Subcutaneous preadipocyte (primary cell): ENCODE measurements around a stretch of chr10.

GRCh38 chr10:79222854-79224194 lies 123.9 kb upstream of the PPIF start:
- CAGE, long polyA plus RNA: no peak

DNA sequence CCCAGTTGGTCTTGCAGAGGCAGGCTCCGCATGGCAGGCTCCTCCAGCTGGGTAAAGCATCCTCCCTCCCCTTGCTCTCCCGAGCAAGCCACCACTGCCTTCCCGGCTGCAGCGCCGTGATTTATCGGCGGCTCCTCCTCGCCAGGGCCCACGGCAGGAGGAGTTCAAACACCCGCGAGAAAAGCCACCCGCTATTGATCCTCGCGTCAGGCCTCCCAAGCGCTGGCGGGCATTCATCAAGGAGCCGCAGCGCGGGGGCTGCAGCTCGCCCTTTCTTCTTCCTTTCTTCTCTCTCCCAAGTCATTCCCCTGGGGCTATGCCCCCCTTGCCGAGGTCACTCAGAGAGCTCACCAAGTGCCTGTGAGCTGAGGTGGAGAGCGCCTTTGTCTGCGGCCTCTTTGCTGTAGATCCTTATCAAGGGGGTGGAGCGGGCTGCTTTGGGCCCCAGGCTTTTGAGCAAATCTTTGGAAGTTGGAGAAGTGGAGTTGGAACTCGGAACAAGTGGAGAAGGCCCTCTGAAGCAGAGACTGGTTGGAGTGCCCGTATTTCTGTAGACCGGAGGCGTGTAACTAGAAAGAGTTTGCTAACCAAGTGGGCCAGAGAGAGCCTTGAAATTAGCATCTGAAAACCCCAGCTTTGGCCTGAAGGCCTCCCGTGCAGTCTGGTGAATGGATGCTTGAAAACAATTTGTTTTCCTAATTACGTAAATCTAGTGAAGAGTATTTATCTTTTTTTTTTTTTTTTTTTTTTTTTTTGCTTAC lies 107.2 kb upstream of the PPIF start:
- CAGE, long polyA plus RNA: no peak

DNA sequence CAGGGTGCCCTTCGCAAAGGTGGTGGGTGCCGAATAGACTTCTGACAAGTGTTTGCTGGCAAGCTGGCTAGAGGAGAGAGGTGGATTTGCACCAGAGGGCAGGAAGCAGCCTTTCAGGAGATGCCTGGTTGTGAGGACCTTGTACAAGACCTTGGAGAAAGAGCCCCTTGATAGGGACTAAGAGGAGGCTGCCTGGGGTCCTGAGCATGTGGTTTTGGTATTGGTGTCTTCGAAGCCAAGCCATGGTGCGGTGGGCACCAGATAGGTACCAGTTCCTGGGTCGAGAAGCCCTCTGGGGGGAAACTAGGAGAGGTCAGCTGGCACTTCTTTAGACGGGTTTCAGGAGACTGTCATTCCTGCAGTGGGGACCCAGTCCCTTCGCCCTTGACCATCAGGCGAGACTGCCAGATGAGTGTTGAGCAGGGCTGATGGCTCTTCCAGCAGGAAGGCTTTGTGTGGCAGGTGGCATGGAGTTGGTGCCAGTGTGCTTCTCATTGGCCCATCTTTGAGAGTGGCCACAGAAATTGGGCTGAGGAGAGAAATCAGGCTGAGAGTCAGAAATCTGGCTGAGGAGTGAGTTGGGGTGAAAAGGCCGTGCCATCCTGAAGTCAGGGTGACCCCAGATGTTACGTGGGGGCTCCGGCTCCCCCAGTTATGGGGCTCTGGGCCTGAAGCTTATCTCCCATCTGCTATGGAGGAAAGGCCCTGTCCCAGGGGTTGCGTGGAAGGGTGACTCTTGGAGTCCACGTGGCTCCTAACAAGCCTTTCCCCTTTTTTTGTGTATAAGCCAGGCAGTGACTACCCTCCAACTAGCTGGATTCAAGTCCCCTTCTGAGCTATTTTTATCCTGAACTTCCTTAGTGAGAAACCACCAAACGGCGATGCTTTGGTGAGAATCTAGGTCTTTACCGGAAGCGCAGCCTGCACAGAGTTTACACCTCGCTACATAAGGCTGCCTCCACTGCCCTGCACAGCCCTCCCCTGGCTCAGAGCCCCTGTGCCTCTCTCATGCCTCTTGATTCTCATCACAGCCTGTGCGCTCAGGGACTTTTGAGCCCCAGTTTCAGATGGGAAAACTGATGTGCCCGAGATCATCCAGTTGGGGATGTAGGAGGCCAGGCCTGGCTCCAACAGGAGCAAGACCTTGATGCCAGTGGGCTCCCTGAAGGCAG lies 102.7 kb upstream of the PPIF start:
- CAGE, long polyA plus RNA: no peak

DNA sequence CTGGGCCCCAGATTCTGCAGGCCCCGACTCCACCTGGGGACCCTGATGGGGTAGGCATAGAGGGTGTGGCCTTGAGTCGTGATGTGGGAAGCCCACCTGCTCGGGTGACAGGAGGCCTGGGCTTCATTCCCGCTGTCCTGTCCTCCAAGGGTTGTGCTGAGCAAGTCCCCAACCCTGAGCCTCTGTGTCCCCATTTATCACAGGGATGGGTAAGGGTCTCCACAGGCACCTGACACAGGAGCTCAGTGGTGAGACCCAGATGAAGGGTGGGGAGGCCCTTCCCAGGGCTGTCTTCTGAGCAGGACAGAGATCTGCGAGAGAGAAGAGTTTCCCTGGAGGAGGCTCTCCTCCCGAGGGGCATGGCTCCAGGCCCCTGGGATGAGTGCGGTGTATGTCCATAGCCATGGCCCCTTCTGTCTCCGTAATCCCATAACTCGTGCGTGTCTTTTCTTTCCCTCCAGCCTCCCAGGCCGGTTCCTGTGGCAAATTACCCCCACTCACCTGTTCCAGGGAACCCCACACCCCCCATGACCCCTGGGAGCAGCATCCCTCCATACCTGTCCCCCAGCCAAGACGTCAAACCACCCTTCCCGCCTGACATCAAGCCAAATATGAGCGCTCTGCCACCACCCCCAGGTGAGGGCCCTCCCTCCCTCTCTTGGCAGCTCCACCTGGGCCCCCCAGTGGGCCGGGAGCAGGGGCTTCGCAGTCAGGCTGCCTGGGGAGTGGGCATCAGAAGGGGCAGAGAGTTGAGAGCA lies 49.1 kb upstream of the PPIF start:
- CAGE, long polyA plus RNA: no peak

GRCh38 chr10:79322342-79323187 lies 24.7 kb upstream of the PPIF start:
- CAGE, long polyA plus RNA: no peak

GRCh38 chr10:79381622-79382308 lies 34.5 kb downstream of the PPIF start:
- CAGE, long polyA plus RNA: no peak

DNA sequence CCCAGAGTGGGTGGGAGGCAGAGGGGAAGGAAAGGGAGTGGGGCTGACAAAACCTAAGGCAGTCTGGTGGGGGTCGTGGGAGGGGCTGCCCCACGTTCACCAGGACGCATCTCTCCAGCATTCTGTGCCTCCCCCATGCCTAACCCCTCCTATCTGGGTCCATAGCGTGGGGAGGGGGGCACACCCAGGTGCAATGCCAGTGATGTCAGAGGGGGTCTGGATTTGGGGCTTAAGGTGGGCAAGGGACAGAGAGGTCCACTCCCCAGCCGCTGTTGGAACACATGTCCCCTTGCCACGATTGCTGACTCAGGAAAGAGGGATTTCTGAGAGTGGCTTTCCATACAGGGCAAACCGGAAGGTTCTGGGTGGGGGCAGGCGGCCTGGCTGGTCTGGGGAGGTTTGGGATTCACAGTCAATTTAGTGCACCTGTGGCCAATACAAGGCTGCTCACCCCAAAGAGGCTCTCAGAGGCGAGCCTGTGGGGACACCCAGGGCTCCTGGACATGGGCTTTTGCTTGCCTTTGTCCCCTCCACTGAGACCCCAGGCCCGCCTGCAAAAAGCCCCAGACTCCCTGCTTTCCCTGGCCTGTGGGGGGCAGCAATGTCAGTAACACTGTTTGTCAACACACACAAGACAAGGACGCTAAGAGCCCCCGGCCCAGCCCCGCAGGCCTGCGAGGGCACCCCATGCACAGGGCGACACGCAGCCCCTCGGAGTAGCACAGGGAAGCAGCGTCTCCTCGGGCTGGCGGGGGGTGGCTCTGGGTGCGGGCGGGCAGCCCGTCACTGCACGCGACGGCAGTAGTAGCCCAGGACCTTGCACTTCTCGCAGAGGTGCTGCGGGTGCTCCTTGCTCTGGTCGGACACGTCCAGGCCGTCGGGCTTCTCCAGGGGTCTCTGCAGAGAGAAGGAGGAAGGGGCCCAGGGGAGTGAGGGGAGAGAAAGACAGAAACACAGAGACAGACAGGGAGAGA lies 38.6 kb downstream of the PPIF start:
- CAGE, long polyA plus RNA: no peak

GRCh38 chr10:79404129-79405090 lies 41.0 kb downstream of the ZCCHC24 start:
- CAGE, long polyA plus RNA: no peak

DNA sequence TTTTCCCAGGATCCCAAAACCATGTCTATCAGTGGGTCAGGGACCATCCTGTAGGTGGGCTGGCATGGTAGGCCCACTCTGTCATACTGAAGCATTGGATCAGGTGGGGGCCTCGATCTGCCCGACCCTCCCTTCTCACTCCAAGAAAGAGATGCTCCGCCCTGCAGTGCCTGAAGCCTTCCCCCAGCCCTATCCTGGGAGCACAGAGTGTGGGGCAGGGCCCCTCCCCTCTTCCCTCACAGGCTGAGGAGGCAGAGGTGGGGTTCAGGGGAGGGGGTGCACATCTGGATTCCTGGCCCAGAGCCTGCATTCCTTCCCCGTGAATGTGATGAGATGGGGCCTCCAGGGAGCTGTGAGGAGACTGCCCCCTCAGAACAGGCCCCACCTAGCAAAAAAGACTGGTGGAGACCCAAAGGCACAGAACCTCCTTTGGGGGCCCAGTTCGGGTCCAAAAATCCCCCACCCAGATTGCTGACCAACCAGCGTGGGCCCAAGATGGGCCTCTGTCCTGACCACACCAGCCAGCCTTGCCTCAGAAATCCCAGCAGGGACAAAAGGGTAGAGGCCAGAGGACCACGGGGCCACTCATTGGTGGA lies 13.5 kb downstream of the ZCCHC24 start:
- CAGE, long polyA plus RNA: no peak

DNA sequence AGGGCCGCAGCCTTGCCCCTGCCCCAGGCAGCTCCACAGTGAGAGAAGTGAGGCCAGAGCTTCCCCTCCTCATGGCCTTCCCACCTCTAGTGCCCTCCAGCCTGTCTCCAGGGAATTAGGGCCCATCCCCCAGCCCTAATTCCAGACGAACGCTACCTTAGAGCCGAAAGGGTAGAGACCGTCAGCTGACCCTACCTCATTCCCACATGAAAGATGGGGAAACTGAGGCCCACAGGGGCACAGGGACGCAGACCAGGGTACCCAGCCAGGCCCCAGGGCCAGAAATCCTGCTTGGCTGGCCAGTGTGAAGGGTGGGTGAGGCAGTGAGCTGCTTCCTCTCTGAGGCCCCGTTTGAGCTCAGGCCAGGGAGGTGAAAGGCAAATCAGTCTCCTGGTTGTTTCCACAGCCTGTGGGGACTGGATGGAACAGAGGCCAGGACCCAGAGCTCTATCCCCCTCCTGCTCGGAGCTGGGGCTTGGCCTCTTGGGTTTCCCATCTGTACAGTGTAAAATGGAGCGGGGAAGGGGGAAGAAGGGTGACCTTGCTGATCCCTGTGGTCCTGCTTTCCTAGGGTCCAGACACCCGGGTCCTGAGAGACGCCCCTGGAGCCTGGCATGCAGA lies 9.8 kb downstream of the ZCCHC24 start:
- CAGE, long polyA plus RNA: no peak

- CAGE, long polyA plus RNA: no peak
Observed at GRCh38 chr10:79444254-79445176, 909 bp downstream of the ZCCHC24 start.

DNA sequence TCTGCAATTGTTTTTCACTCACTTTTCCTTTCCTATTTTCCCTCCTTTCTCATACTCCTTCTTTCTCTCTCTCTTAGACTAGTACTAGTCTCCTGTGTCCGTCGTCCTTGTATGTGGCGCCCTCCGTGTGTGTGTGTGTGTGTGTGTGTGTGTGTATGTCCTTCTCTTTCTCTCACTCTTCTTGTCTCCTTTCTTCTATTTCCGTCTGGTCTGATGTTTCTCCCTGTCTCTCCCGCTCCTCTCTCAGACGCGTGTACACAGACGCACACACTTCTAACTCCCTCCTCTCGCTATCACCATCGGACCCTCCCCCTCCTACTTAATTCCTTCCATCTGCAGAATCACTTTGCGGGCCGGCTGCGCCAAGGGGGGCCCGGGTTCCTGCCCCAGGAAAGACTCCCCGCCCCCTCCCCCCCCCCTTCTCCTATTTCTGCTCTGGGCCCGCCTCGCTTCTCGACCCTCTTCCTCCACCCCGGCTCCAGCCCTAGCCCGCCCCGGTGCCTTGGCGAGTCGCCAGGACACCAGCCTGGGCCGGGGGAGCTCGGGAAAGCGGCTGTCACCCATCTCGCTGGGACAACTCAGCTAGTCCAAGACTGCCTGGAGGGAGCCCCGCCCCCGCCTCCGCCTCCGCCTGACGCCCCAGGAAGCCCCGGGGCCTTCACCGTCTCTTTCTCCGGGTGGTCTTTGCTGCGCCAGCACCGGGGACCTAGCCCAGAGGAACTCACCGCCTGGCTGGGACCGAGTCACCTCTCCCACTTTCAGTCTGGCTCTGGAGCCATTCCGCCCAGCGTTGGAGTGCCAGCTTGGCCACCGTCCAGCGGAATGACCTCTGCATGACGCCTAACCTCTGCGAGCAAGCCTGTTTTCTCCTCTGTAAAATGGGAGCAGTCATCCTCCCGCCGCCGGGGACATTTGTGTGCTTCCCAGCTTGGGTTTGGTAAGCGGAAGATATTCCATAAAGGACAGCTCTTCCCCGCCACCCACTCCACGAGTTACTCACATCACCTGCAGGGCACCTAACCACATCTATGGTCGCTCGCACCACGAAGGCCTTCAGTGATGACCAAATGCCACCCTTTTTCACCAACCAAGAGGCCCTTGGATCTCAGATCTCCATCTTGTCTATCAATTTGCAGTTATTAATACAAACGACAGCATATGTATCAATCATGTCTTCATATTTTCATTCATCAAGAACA lies 1.0 kb upstream of the ZCCHC24 start:
- CAGE, long polyA plus RNA: no peak

- CAGE, long polyA plus RNA: no peak
Observed at GRCh38 chr10:79472778-79473287, 27.4 kb upstream of the ZCCHC24 start.

DNA sequence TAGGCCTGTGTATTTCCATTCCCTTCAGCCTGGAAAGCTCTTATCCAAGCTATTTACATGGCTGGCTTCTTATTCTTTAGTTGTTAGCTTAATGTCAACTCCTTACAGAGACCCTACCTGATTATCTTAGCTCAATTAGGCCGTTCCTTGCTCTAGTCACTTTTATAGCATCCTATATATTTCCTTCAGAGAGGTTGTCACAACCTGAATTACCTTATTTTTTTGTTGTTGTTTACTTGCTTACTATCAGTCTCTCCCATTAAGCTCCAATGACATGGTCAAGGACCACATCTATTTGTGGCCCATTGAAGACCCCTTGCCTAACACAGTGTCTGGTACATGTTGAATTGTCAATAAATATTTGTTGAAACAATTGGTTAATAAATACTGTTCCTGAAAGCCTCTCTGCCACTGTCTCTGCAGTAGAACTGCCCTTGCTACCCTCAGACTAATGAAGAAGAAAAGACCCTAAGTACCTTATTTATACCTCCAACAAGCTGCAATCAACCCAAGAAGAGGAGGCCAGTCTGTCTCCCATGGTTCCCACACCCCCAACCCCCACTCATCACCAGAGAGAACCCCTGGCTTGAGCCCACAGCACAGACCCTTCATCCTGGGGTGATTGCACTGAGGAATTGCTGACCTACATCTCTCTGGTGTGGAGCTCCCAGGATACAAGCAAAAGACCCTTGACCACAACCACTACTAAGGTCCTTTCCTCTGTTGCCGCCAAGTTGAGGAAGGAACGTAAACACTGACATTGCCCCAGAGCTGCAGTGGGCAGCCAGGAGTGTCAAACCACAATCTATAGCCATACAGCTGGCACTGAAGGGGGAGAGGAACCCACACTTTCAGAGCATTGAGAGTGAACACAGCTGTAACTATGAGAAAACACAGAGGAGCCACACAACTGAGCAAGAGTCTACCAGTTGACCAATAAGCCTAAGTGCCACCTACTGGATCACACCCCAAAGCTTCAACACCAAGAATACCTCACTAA lies 45.2 kb downstream of the NUTM2B start:
- CAGE, long polyA plus RNA: no peak

DNA sequence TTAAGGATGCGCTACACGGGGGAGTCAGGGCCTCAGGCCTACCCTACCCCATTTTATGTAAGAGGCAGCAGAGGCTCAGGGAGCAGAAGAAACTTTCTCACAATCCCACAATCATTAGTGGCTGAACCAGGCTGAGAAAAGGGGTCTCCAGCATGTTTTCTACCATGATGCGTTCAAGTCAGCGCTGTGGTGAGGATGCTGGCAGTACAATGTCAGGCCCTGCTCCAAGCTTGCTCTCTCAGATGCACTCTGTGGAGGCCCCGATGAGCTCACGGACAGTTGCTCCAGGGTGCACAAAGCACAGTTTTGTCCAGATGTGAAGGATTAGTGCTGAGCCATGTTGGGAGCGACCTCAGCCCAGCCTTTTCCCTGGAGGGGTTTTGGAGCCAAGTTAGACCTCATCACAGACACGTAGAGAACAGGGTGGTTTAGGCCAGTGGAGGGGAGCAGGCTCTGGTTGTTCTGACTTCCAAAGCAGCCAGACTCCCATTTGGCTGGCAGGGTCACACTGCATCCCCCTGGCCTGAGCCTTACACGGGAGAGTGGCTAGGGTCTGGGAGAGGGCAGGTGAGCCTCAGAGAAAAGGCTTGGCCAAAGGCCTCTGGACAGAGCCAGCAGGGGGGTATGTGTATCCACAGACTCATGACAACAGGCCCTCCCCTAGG lies 4.5 kb downstream of the PLAC9 start:
- CAGE, long polyA plus RNA: no peak

GRCh38 chr10:80154691-80155296 lies 22.3 kb downstream of the PLAC9 start:
- CAGE, long polyA plus RNA: no peak

DNA sequence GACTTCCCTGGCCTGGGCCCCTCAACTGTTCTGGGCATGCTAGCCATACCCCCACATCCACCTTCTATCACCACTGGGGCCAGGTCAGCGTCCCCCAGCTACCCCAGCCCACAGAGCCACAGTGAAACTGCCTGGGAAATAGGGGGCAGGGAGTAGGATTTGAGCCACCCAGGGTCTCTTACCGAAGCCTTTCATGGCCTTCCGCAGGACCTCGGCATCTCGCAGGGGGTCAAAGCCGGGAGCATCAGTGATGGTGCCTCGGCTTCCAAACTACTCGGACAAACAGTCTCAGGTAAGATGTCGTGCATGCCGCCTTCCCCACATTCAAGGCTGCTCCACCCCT lies 34.5 kb downstream of the PLAC9 start:
- CAGE, long polyA plus RNA: no peak

DNA sequence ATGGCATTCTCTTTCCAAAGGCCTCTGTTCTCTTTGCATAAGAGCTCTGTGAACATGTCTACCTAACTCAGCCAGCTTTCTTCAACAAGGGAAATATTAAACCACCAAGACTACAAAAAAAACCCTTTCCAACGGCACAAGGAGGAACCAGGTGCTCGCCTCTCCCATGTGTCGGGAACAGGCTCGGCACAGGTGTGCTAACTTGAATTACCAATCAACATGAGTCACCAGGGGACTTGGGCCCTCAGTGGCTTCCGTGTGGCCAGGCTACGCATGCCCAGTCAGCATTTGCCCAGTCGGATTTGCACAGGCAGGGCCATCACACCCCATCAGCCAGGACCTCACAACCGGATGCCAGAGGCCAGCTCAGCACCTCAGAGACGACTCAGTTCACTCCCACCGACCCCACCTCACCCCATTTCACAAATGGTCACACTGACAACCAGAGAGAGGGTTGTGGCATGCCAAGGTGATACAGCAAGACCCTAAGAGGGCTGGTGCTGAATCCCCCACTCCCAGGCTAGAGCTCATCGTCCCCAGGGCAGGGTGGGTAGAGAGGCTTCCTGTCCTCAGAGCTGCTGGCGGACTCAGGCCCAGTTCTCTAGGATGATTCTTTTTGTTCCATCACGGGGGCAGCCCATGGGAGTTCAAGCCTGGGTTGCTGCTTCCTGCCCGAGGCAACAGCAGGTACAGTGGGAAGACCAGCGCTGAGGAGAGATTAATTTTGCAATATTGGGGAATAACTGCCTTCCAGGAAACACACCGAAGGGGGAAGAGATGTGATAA lies 13.7 kb downstream of the ANXA11 start:
- CAGE, long polyA plus RNA: no peak

DNA sequence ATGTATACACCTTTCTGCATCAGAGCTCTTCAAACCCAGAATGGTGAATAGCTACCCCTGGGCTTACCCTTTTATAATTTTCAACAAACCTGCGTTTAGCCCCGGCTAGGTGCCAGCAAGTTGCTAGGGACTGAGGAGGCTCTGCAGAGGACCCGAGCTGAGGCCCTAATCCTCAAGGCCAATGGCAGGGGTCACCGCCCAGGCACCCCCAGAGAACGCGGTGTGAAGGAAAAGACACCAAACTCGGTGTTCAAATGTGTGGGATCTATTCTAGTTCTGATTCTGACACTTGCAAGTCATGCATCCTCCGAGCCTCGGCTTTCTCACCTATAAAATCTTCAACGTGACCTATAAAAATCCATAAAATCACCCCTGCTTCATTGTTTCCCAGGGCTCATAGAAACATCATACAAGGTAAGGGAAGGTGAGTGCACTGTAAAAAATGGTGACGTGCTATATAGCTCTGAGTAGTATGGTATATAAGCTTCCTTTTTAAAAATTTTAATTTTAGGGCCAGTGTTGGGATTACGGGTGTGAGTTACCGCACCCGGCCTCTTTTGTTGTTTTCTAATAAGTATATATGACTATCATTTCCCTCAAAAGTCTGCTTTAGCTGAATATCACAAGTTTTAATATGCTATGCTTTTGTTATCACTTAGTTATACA lies 2.6 kb upstream of the ANXA11 start:
- CAGE, long polyA plus RNA: no peak

GRCh38 chr10:80333901-80334314 lies 22.6 kb downstream of the DYDC1 start:
- CAGE, long polyA plus RNA: no peak